H9 (cell line): ENCODE measurements around a stretch of chr5.

- PRO-cap = no peak
Observed at GRCh38 chr5:1568700-1569004, 44.9 kb upstream of the LPCAT1 start.

GRCh38 chr5:1633303-1633544, 109.5 kb upstream of the LPCAT1 start:
- PRO-cap = no peak

- PRO-cap = bidirectional peak, plus-strand start at chr5:1799275, minus-strand start at chr5:1799187
Observed at GRCh38 chr5:1798647-1799724, 651 bp downstream of the MRPL36 start.

DNA sequence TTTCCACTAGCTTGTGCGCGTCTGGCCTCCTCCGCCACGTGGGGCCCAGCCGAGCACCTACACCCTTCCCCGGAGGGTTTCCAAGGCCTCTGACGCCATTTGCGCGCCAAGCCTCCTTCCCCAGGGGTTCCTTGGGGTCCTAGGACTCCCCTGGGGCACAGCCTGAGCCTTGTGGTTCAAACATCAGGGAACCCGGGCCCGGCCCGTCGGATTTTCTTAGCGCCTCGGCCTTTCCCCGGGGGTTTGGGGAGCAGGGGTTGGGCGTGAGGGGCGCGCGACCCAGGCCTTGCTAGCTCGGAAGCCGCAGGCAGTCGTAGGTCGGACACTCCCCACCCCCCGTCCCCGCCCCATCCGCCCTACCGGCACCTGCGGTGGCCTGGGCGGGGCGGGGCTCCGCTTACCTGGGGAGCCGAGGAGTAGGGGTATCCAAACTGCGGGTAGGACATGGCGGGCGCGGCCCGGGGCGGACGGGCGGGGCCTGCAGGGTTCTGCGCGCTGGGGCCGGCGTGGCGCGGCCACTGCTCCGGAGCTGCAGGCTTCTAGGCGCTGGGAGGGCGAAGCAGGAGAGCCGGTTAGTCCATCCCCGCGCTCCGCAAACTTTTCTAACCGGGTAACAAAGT, 413 bp downstream of the IRX4 start:
- PRO-cap = bidirectional peak, plus-strand start at position 445 of the sequence, minus-strand start at position 300 of the sequence

GRCh38 chr5:2268011-2268496, 385.3 kb upstream of the IRX4 start:
- PRO-cap = no peak

GRCh38 chr5:2739073-2740413, 11.9 kb downstream of the IRX2 start:
- PRO-cap = bidirectional peak, plus-strand start at chr5:2739709, minus-strand start at chr5:2739666

- PRO-cap = no peak
Observed at GRCh38 chr5:3613797-3614282, 18.2 kb downstream of the IRX1 start.

GRCh38 chr5:3731303-3731681, 135.7 kb downstream of the IRX1 start:
- PRO-cap = no peak

DNA sequence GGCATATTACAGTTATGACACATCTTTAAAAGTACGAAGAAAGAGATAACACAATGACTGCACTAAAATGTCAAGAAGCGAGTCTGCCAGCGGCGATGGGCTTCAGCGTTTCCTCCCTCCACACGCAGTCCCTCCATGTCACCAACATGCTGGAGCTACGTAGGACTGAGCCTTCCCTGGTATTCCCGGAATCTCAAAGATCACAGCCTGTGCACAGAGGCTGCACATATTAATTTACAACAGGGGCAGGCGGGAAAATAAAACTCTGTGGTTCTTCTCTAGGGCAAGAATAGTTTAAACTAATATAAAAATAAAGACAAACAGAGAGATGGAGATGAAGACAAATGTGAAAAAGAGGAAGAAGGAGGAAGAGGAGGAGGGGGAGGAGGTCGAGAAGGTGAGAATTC, 257.8 kb downstream of the IRX1 start:
- PRO-cap = no peak

GRCh38 chr5:4905695-4905886, 234.5 kb upstream of the ADAMTS16 start:
- PRO-cap = no peak

DNA sequence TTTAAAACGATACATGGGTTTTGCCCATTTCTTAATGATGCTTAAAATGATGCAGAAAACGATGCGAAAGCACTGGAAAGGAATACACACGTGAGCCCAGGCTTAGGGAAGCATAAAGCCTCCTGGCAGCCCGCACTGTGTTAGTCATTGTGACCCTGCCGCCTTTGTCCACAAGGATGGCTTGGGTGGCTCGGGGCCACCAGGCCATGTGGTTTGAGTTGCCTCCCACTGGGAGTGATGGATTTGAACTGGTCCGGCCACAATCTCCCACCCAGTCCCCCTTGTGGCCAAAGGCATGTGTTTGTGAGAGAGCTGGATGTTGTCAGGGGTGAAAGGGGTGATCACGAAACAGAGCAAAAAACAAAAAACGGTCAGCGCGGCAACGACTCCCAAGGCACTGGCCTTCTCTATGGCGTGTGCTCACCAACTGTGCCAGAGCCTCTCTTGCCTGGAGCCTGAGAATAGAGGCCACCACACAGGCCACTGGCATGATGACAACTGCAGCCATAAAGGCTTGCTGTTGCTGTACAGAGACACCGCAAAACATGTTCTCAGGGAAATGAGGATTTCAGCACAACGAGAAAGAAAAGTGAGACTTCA, 234.1 kb upstream of the ADAMTS16 start:
- PRO-cap = no peak

DNA sequence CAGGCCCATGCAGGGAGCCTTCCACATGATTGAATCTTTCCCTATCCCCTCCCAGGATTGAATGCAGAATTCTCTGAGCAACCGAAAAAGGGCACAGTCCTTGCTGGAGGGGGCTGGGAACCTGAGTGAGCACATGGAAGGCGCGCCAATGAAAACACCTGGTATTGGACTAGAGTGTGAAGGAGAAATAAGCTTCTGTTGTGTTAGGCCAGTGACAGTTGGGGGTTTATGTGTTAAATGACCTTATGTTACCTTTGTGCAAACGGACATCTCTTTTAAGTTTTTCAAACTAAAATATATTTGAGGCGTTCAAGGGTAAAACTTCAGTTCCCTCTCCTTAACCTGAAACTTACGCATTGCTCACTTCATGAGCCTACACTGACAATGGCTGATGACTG, 147.9 kb upstream of the ADAMTS16 start:
- PRO-cap = no peak

- PRO-cap = no peak
Observed at GRCh38 chr5:5027125-5027532, 113.0 kb upstream of the ADAMTS16 start.

GRCh38 chr5:5462315-5463070, 40.0 kb downstream of the ICE1 start:
- PRO-cap = no peak

GRCh38 chr5:5463071-5463686, 40.7 kb downstream of the ICE1 start:
- PRO-cap = no peak

- PRO-cap = no peak
Observed at GRCh38 chr5:5463874-5464273, 41.4 kb downstream of the ICE1 start.

- PRO-cap = unidirectional peak, plus-strand start at chr5:5572769
Observed at GRCh38 chr5:5572279-5573289, 150.1 kb downstream of the ICE1 start.

DNA sequence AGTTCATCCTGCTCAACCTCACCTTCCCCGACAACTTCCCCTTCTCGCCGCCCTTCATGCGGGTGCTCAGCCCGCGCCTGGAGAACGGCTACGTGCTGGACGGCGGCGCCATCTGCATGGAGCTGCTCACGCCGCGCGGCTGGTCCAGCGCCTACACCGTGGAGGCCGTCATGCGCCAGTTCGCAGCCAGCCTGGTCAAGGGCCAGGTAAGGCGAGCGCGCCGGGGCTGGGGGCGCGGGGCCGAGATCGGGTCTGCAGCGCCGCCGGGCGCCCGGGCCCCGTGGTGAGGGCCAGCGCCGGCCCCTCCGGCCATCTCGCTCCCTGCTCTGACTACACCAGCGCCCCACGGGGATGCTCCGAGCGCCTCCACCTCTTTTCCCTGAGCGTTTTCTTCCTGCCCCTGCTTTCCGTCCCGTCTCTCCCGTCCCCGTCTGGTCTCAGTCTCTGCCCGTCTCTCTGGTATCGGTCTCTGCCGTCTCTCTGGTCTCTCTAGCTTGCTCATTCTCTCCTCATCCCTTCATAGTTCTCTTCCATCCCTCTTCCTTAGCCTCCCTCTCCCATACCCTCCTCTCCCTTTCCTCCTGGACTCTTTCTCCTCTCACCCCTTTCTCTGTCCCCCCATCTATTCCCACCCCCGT, 502 bp downstream of the UBE2QL1 start:
- PRO-cap = no peak

- PRO-cap = no peak
Observed at GRCh38 chr5:6585145-6585596, 47.7 kb downstream of the NSUN2 start.

GRCh38 chr5:6607108-6607606, 25.7 kb downstream of the NSUN2 start:
- PRO-cap = no peak